Measurements from ENCODE around the genes MEF2C and ARRDC3.

- PRO-cap, result no peak
CAGE:
- cytosol, long polyA minus RNA, result no peak
- cytosol, long polyA plus RNA, result no peak
- long polyA plus RNA, result no peak
- nucleus, long polyA minus RNA, result no peak
- nucleus, long polyA plus RNA, result no peak
Observed at GRCh38 chr5:87081482-87081871, 186.2 kb upstream of the RASA1 start.

DNA sequence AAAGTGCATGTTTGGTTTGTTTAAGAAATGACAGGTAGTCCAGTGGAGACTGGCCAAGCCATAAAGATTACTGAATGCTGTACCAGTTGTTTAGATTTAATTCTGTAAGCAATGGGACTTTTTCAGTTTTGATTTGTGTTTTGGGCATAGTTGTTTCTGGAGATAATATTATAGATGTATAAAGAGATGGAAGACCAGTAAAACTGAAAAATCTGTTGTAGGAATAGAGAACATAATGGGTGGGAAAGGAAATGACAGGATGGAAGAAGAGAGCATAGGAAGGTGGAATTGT, 46.5 kb downstream of the RASA1 start:
- PRO-cap, result no peak
CAGE:
- cytosol, long polyA minus RNA, result no peak
- cytosol, long polyA plus RNA, result no peak
- long polyA plus RNA, result no peak
- nucleus, long polyA minus RNA, result no peak
- nucleus, long polyA plus RNA, result no peak

DNA sequence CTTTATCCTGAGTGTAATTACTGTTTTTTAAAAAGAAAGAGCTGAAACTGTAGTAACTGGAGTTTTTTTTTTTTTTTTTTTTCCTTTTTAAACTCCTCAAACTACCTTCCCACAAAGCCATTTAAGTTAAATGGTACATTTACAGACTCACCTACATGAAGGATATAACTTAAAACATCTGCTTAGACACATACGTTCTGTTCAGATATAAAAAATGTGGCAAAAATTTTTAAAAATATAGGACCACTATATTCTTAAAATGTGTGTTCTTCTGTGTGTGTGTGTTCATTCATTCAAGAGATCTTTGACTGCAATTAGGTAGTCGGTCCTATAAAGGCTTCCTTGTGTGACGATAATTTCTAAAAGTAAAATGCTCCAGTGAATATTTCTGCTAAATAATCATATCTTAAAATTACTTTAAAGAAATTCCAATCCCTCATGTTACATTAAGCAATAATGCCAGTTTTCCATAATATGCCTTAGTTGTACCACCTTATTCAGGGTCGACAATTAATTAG, 6.9 kb downstream of the MEF2C start:
- PRO-cap, result no peak
CAGE:
- cytosol, long polyA minus RNA, result no peak
- cytosol, long polyA plus RNA, result no peak
- long polyA plus RNA, result no peak
- nucleus, long polyA minus RNA, result no peak
- nucleus, long polyA plus RNA, result no peak

DNA sequence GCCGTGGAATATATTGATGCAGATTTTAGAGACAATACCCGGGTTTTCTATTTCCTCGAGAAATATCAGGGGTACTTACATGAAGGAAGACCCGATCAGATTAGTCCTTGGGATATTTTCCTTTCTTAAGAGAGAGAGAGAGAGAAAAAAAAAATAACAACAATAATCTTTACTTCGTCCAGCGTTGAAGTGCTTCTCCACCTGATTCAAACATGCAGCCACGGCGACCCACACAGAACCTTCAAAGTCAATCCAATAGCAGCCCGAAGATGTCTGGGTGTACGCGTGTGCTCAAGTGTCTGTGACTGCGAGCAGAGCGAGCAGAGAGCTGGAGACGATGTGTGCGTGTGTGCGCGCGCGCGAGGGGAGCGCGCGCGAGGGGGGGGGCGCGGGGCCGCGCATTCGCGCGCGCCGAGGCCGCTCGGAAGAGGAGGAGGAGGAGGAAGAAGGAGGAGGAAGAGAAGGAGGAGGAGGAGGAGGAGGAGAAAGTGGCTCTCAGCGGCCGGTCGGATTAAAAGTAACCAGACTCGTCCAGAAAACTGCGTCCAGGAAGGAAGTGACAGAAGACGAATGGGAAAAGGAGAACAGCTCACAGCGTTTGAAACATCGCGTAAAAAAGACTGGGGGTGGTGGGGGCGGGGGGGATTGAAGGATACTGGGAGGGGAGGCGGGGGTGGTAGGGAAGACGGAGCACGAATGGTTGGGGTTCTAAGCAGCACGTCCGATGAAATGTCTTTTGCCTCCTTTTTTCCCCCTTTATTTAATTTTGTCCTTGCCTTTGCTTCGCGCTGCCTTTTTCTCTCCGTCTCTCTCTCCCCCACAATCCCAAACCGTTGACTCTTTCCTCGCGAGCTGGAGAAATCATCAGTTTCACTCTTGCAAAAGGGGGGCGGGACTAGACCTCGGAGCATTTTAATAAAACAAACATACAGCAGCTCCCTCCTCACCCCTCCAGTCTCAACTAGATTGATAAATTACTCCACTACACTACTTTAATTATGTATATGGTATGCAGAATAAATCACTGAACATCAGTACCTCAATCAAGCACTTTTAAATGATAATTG, at the start of gene MEF2C:
TSS of gene MEF2C (minus strand) at position 309 of the 1,067 bp plus-strand sequence.
- PRO-cap, result bidirectional peak, plus-strand start at position 323 of the sequence, minus-strand start at position 303 of the sequence; bidirectional peak, plus-strand start at position 655 of the sequence, minus-strand start at position 519 of the sequence; bidirectional peak, plus-strand start outside the sequence, minus-strand start at position 832 of the sequence
CAGE:
- cytosol, long polyA minus RNA, result no peak
- cytosol, long polyA plus RNA, result start-site peak on the minus strand centred at position 263 of the sequence, 189 bp wide, 299 and 362 reads in 2 replicates; start-site peak on the minus strand centred at position 520 of the sequence, 61 bp wide, 31 and 48 reads in 2 replicates
- long polyA plus RNA, result start-site peak on the minus strand centred at position 275 of the sequence, 153 bp wide, 487 and 636 reads in 2 replicates; start-site peak on the minus strand centred at position 522 of the sequence, 28 bp wide, 28 and 33 reads in 2 replicates
- nucleus, long polyA minus RNA, result start-site peak on the minus strand centred at position 275 of the sequence, 154 bp wide, 3,296 reads; start-site peak on the minus strand centred at position 522 of the sequence, 57 bp wide, 261 reads
- nucleus, long polyA plus RNA, result no peak

DNA sequence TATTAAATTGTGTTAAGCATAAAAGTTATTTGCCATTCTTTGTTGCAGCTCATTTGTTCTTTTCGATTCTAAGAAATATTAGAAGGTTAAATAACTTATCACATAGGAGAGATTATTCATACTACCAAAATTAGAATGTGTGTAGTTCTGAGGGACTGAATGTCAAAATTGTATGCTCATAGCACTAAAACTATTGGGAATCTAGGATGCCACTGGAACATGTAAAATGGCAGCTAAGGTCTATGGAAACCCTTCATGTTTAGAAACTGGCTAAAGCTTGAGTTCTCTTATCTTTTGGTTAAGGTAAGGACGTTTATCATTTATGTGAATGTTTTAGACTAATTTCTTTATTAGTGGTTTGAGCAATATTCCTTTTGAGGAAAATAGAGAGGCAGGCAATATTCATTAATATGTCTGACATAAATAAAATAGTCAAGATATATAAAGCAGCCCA, 21.6 kb upstream of the MEF2C start:
- PRO-cap, result no peak
CAGE:
- cytosol, long polyA minus RNA, result no peak
- cytosol, long polyA plus RNA, result no peak
- long polyA plus RNA, result no peak
- nucleus, long polyA minus RNA, result no peak
- nucleus, long polyA plus RNA, result no peak

DNA sequence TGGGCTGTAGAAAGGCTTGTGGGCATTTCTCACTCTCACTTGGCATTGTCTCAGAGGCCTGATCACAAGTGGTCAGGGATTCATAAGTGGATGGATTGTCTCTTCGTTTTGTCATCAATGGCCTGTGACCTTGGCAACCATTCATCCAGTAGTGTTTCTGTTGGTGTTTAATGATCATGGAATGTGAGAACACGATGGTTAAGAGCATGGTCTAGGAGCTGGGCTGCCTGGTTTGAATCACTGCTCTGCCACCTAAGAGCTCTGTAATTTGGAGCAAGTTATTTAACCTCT, 430.0 kb upstream of the MEF2C start:
- PRO-cap, result no peak
CAGE:
- cytosol, long polyA minus RNA, result no peak
- cytosol, long polyA plus RNA, result no peak
- long polyA plus RNA, result no peak
- nucleus, long polyA minus RNA, result no peak
- nucleus, long polyA plus RNA, result no peak

DNA sequence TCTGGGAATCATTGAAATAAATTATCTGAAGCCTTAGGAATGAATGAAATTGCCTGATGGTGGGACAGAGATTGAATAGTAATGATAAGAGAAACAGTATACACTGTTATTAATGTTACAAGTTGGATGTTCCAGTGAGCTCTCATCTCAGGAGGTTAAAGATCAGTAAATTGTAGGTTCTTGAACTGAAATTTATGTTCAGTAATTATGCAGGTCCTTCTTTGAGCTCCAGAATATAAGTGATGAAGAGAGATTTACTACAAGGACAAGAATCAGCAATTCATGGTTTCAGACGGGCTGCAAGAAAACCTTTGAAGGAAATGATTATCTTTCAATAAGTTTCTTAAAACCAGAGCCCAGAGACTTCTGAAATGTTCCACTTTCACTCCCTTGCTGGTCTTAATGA, 505.7 kb upstream of the MEF2C start:
- PRO-cap, result no peak
CAGE:
- cytosol, long polyA minus RNA, result no peak
- cytosol, long polyA plus RNA, result no peak
- long polyA plus RNA, result no peak
- nucleus, long polyA minus RNA, result no peak
- nucleus, long polyA plus RNA, result no peak

DNA sequence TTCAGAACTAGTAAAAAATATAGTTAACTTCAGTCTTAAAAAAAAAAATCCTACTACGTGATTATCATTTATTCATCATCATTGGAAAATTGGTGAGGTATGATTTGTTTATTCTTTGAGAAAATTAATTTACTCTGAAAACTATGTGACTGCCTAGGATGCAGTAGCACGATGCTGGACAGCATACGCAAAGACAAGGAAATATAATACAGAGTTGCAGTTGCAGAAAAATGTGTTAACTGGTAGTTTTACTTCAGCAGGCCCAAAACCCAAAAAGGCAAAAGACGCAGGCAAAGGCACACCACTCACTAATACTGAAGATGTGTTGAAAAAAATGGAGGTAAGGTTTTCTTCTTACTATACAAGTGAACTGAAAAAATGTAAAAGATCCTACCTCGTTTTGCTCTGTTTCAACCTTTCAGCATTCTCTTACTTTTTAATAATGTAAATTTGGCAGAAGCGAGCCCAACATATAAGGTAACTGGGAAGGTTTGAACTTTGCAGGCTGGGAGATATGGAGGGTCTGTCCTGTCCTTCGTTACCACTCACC, 27.1 kb downstream of the POLR3G start:
- PRO-cap, result no peak
CAGE:
- cytosol, long polyA minus RNA, result no peak
- cytosol, long polyA plus RNA, result no peak
- long polyA plus RNA, result no peak
- nucleus, long polyA minus RNA, result no peak
- nucleus, long polyA plus RNA, result no peak

GRCh38 chr5:90524854-90525431, 4.4 kb downstream of the LYSMD3 start:
- PRO-cap, result no peak
CAGE:
- cytosol, long polyA minus RNA, result start-site peak on the minus strand at chr5:90525052-90525289, 9 reads
- cytosol, long polyA plus RNA, result no peak
- long polyA plus RNA, result no peak
- nucleus, long polyA minus RNA, result no peak
- nucleus, long polyA plus RNA, result no peak

DNA sequence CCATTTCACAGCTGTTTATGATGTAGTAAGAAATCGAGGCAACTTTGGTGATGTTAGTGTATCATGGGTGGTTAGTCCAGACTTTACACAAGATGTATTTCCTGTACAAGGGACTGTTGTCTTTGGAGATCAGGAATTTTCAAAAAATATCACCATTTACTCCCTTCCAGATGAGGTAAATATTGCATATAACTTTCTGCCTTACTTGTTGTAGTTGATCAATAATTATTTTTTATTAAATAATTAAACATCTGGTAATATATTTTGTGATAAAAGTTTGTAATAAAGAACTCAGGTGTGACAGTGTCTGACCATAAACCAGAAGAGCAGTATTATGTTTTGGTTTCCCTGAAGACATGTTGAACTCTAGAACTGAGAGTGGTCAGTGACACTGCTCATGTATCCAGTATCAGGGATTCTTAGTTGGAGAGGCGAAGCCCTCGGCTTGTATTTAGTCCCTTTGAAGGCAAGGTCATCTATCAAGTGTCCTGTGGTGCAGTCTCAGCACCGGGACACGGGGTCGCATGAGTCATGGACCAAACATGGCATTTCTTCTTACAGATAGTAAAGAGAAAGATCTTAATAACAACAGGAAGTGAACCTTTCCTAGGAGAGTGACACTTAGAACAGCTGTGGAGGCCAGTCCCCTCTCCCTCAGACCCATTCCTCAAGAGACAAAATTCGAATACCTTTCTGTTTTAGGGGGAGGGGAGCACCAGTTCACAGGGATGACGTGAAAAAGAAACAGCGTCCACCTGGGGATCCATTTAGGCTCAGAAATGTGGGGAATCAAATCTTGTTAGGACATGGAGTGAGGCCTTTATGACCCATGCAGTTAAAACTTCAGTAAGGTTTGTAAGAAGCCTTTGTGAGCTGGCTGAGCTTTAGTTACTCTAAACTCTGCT, 86.3 kb downstream of the ADGRV1 start:
- PRO-cap, result no peak
CAGE:
- cytosol, long polyA minus RNA, result no peak
- cytosol, long polyA plus RNA, result no peak
- long polyA plus RNA, result no peak
- nucleus, long polyA minus RNA, result no peak
- nucleus, long polyA plus RNA, result no peak

- PRO-cap, result no peak
CAGE:
- cytosol, long polyA minus RNA, result no peak
- cytosol, long polyA plus RNA, result no peak
- long polyA plus RNA, result no peak
- nucleus, long polyA minus RNA, result no peak
- nucleus, long polyA plus RNA, result no peak
Observed at GRCh38 chr5:90667808-90668816, 109.5 kb downstream of the ADGRV1 start.

- PRO-cap, result no peak
CAGE:
- cytosol, long polyA minus RNA, result no peak
- cytosol, long polyA plus RNA, result no peak
- long polyA plus RNA, result no peak
- nucleus, long polyA minus RNA, result no peak
- nucleus, long polyA plus RNA, result no peak
Observed at GRCh38 chr5:90915255-90915527, 356.6 kb downstream of the ADGRV1 start.

DNA sequence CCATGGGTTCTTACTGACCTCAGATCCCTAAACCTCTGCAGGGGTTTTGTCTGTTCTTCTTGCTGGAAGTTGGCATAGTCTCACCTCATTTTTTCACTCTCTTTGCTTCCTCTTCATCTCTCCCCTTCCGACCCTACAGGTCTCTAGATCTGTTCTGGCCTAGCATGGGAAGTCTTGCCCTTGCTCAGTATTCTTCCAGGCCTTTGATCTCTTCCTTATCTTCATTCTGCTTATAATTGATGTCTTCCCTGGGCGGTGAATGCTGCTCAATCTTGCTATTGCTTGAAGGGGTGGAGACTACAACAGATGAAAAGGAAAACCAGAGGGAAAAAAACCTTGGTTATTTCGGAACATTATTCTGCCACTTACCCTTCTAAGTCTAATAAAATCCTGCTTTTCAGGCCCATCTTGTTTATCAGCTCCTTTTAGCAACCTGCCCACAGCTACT, 375.5 kb downstream of the ADGRV1 start:
- PRO-cap, result no peak
CAGE:
- cytosol, long polyA minus RNA, result no peak
- cytosol, long polyA plus RNA, result no peak
- long polyA plus RNA, result no peak
- nucleus, long polyA minus RNA, result no peak
- nucleus, long polyA plus RNA, result no peak

GRCh38 chr5:91058416-91059142, 324.5 kb downstream of the ARRDC3 start:
- PRO-cap, result no peak
CAGE:
- cytosol, long polyA minus RNA, result no peak
- cytosol, long polyA plus RNA, result no peak
- long polyA plus RNA, result no peak
- nucleus, long polyA minus RNA, result no peak
- nucleus, long polyA plus RNA, result no peak

DNA sequence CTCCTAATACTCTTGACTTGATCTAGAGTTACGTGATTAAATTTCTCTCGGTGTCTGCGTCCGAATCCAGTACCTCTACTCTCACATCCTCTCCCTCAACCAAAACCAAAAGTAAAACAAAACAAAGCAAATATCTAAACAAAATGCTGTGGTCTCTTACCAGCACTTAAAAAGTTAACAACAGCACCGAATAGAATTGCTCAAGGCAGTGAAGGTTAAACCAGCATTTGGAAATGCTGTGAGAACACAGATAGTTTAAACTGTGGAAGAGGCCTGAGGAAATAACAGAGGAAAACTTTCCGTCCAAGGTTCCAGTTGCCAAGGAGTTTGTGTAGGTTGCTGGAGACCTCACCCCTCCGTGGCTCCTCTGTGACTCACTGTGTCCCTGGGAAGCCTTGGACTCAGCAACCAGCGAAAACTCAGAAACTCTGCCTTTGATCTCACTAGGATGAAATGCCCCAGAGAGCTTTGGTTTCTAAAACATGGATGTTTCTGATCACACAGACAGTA, 193.2 kb downstream of the ARRDC3 start:
- PRO-cap, result no peak
CAGE:
- cytosol, long polyA minus RNA, result no peak
- cytosol, long polyA plus RNA, result no peak
- long polyA plus RNA, result no peak
- nucleus, long polyA minus RNA, result no peak
- nucleus, long polyA plus RNA, result no peak

- PRO-cap, result bidirectional peak, plus-strand start at chr5:91383479, minus-strand start at chr5:91383317; bidirectional peak, plus-strand start at chr5:91383777, minus-strand start at chr5:91383749
CAGE:
- cytosol, long polyA minus RNA, result start-site peak on the minus strand at chr5:91383317-91383321, 346 reads; start-site peak on the plus strand at chr5:91383470-91383483, 5 reads
- cytosol, long polyA plus RNA, result start-site peak on the minus strand at chr5:91383287-91383304, 43 and 17 reads in 2 replicates
- long polyA plus RNA, result start-site peak on the minus strand at chr5:91383297-91383312, 31 and 92 reads in 2 replicates
- nucleus, long polyA minus RNA, result start-site peak on the minus strand at chr5:91383284-91383332, 5,116 reads
- nucleus, long polyA plus RNA, result start-site peak on the minus strand at chr5:91383300-91383311, 83 and 154 reads in 2 replicates
Observed at GRCh38 chr5:91382794-91383864, at the start of gene ARRDC3. Gene ARRDC3 (minus strand): TSS chr5:91383317.

GRCh38 chr5:91383865-91384135, 683 bp upstream of the ARRDC3 start:
- PRO-cap, result no peak
CAGE:
- cytosol, long polyA minus RNA, result no peak
- cytosol, long polyA plus RNA, result no peak
- long polyA plus RNA, result no peak
- nucleus, long polyA minus RNA, result no peak
- nucleus, long polyA plus RNA, result no peak

DNA sequence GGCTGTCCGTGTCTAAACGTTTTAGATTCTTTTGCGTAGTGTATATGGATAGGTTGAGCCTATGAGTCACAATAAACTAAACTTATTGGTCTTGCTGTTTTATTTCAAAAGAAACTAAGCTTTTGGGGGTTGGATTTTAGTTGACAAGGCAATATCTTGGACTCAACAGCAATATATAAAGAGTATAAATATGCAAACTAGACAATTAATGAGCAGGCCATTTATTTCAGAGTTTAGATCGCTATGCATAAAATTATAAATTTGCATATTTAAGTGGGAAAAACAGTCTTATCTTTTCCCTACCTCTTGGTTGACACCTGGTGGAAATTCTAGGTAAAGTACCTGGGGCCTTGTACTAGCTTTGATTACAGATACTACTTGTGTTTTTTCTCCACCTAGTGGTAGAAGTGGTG, 1.6 kb upstream of the ARRDC3 start:
- PRO-cap, result no peak
CAGE:
- cytosol, long polyA minus RNA, result no peak
- cytosol, long polyA plus RNA, result no peak
- long polyA plus RNA, result no peak
- nucleus, long polyA minus RNA, result no peak
- nucleus, long polyA plus RNA, result no peak

DNA sequence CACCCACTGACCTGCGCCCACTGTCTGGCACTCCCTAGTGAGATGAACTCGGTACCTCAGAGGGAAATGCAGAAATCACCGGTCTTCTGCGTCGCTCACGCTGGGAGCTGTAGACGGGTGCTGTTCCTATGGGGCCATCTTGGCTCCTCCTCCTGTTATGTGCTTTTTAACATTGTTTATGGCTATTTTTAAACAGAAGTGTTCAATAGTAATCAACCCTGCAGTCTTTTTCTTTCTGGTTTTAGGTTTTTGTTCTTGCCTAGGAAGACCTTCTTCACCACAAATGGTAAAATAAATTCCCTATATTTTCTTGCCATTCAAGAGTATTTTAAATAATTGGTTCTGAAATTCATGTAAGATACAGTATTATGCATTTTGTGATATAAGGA, 816.2 kb upstream of the ARRDC3 start:
- PRO-cap, result no peak
CAGE:
- cytosol, long polyA minus RNA, result no peak
- cytosol, long polyA plus RNA, result no peak
- long polyA plus RNA, result no peak
- nucleus, long polyA minus RNA, result no peak
- nucleus, long polyA plus RNA, result no peak

DNA sequence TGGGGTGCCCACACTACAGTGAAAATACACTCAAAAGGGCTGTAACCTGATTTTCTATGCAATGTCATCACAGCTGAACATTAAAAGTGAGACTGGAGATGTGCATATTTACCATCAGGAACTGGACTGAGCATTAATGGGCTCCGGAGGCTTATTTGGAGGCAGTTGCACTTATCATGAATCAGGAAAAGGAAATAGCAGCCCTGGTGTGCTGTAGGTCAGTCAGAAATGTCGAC, 942.0 kb upstream of the NR2F1 start:
- PRO-cap, result no peak
CAGE:
- cytosol, long polyA minus RNA, result no peak
- cytosol, long polyA plus RNA, result no peak
- long polyA plus RNA, result no peak
- nucleus, long polyA minus RNA, result no peak
- nucleus, long polyA plus RNA, result no peak